Measurements from ENCODE around the gene LRRC4.

DNA sequence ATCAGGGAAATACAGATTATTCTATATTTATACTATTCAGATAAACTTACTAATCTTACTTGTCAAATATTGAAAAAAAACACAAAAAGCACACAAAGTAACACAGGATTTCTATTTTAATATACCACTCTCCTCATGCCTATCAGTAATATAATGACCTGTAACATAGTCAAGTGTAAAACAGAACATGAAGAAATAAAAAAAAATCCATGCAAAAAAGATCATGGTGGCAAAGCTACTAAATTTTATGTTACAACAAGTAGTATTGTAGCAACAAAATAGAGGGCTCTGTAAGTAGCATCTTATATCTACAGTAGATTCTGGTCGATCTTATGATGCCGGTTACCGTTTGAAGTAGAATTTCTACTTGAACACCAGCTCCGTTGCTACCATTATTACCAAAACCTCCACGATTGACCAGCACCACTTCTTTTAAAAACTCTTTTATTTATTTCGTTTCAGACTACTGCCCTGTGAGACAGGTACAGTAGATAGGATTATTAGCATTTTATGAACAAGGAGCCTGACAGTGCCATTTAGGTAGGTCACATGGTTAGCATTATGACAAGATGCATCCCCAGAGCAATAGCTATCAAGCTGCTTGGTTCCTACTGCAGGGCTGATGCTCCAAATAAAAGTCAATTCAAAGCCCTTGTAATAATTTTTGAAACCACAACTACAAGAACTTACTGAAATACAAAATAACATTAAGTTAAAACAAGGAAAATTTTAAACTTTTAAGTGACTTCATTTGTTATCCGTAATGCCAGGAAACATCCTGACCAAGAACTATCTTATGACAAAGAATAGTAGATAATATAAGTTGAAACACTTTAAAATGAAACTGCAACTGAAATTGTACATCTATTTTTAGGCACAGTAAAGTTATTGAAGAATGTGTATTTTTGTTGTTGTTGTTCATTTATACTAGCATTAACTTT, 2.2 kb downstream of the CPED1 start:
- PRO-cap, 2 experiments, result peak in 1 of 2 experiments; most common plus-strand start position 592 of the sequence (in 1)

GRCh38 chr7:121004221-121004639, 15.7 kb downstream of the CPED1 start:
- PRO-cap, 2 experiments, result no peak in any of the 2 experiments

GRCh38 chr7:121041531-121042301, 53.2 kb downstream of the CPED1 start:
- PRO-cap, 2 experiments, result no peak in any of the 2 experiments

- PRO-cap, 2 experiments, result peak in 1 of 2 experiments; most common minus-strand start chr7:121086073 (in 1)
Observed at GRCh38 chr7:121085831-121086623, 97.5 kb downstream of the CPED1 start.

DNA sequence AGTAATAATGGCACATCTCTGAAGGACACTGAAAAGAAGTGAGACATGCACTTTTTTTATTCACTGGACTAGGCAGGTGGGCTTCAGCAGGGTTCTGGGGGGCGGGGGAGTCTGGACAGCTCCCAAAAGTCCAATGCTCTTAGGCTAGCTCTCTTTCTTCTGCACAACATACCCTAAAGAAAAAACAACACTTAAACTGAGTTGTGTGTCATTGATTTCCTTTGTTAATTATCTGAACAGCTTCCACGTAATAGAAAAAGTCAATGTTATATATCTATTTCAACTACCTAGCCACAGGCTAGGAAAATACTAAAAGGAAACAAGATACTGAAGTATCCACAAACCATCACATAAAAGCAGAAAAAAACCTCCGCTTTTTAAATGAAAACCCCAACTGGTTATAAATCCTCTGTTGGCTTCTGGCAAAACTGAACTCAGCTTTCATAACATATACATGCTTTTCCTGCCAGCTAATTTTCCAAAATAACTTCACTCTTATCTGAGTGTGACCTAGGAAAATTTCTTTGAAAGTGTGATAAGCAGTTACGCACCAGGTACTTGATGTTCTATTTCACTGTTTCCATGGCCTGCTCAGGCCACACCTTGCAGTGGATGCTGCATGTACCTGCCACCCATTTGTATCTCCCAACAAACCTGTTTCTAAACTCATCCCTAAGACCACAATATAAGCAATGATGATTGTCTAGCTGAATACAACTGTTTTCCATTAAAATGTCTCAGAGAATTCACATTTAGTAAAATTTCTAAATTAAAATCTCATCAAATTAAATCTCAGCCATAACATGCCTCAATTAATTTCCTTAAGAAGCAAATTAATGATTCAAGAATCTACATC, 11.9 kb downstream of the FAM3C start:
- PRO-cap, 2 experiments, result no peak in any of the 2 experiments

DNA sequence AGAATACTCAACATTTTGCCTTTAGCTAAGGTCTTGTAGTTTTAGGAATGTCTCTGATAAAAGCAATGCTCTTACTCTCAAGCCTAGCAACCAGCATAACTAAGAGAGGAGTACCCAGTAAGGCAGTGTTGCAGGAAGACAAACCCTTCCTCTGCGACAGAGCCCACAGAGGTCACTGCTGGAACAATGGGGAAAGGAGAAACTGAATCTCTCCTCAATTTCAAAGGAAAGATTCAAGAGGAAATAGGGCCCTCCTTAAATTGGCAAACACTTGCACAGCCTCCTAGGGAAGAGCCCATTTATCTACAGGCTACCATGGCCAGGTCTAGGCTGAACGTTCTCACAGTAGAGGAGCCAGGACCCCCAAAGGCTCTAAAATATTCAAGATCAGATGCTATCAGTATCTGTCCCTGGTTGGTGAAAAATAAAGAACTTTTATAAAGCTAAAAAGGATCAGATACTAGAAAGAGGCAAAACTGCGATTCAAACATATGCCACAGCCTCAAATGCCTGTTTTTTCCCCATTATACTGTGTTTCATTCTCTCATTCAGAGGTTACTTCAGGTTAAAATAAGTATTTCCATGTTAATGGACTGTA, 38.0 kb downstream of the CADPS2 start:
- PRO-cap, 2 experiments, result peak in 2 of 2 experiments; most common plus-strand start position 302 of the sequence (in 1); most common minus-strand start position 101 of the sequence (in 2)

GRCh38 chr7:123431307-123431598, 103.1 kb downstream of the IQUB start:
- PRO-cap, 2 experiments, result no peak in any of the 2 experiments

DNA sequence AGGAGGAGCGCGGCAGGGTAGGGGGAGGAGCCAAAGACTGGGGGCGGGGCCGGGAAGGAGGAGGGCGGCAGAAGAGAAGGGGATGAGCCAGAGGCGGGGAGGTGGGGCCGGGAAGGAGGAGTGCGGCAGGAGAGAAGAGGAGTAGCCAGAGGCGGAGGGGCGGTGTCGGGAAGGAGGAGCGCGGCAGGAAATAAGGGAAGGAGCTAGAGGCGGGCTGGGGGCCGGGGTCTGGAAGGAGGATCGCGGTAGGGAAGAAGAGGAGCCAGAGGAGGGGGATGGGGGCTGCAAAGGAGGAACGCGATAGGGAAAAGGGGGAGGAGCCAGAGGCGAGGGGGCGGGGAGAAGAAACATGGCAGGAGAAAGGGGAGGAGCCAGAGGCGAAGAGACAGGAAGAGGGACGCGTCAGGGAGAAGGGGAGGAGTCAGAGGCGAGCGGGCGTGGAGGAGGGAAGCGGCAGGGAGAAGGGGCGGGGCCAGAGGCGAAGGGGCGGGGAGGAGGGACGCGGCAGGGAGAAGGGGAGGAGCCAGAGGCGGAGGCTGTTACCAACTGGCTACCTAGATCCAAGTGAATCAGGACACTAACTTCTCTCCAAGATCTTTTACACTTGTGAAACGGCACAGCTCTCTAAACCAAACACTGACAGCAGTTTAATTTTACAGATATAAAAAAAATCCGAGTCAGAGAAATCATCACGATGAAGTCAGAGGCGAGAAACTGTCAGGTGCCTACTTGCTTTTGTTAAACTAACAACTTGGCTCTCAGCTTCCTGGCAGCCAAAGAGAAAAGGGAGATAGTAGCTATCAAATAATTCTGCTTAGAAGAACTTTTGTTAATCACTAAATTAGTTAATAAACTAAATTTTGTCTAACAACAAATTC, 549 bp upstream of the IQUB start:
- PRO-cap, 2 experiments, result peak in 2 of 2 experiments; most common plus-strand start position 90 of the sequence (in 1); most common minus-strand start position 494 of the sequence (in 1)

- PRO-cap, 2 experiments, result no peak in any of the 2 experiments
Observed at GRCh38 chr7:123598766-123599232, 2.8 kb upstream of the ASB15 start.

DNA sequence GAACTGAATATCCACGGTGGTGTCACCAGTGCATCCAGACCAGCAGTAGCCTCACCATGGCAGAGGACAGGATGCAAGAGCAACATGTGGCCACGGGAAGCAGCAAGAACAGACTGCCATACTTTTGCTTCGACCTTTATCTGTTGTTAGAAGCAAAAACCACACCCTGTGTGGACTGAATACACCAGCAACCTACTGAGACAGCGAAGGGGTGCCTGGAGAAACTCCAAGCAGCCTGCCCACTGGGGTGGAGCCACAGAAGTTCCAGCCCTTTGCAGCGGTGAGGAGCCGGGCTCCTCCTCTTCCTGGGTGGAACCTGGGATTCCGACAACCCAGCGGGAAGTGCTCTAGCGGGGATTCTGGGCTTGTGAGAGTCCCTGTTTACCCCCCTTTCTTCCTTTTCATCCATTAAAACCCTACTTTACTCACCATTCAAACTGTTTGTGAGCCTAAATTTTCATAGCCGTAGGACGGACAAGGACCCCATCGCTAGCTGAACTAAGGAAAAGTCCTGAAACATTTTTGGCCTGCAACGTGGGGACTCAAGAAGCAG, 584.9 kb downstream of the GRM8 start:
- PRO-cap, 2 experiments, result no peak in any of the 2 experiments

- PRO-cap, 2 experiments, result no peak in any of the 2 experiments
Observed at GRCh38 chr7:127330256-127330601, 62.3 kb downstream of the ZNF800 start.

GRCh38 chr7:127371040-127371874, 21.3 kb downstream of the ZNF800 start:
- PRO-cap, 2 experiments, result no peak in any of the 2 experiments

DNA sequence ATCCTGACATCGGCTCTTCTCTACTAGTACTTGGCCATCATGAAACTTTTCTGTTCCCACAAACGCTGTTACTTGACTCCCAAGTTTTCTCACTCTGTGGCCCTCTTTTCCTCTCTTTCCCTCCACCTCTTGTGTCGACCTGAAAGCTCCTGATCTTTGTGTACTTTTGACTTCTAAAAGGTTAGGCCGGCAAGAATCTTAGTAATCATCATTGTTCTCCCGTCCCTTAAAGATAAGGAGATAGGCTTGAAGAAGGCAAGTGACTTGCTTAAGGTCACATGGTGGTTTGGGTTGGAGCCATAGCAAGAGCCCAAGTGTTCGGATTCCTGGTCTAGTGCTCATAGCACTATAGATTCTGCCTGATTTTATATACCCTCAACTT, 823 bp downstream of the SND1 start:
- PRO-cap, 2 experiments, result no peak in any of the 2 experiments

GRCh38 chr7:127668193-127668458, 16.1 kb downstream of the SND1 start:
- PRO-cap, 2 experiments, result no peak in any of the 2 experiments

DNA sequence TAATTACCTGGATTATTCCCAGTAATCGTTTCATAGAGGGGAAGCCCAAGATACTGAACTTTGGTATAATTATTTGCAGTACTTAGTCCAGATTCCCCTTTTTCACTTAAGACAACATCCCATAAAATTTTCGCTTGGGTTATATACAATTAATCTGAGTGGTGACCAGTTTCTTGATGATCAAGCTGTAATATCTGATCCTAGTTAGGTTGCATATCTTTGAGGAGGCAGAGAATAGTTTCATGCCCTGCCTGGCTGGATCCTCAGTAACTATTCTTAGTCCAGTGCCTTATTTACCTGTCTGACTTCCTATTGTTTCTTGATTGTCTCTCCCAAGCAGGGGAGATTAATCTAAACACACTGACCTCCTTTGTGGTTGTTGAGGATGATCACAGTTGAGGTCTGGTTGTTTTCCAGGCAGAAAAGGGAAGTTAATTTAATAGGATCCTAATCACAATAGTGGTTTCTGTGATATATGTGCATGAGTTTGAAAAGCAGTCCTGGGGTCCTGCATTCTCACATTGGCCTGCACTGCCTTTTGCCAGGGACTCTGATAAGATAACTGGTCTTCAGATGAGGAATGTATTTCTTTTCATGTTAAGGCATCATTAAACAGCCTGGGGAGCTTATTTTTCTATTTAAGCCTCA, 130.0 kb downstream of the SND1 start:
- PRO-cap, 2 experiments, result peak in 1 of 2 experiments; most common plus-strand start position 488 of the sequence (in 1)

DNA sequence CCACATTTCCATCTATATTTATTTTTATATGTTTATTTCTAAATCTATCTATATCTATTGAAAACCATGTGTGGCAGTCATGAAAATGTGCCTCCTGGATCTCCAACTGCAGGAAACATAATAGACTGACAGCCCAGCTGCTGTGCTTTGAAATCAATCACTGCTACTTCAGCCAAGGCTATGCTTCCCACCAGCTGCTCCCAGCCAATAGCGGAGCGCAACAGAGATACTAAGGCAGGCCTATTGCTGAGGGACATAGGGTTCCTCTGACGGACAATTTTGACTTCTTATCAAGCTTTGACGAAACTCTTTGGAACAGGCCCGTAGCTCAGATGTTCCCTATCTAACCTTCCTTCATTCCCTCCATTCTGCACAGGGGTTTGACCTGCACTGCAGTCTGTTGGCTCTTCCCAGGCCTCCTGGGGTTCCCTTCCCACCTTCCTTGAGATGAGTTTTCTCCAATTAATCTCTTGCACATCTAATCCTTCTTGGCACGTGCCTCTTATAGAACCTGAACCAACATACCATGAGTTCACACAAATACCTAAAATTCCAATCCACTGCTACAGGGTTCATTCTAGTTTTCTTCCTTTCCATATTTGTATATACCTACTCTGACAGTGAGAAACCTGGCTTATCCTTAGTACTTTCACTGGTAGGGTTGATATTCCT, 146.8 kb downstream of the LRRC4 start:
- PRO-cap, 2 experiments, result no peak in any of the 2 experiments

DNA sequence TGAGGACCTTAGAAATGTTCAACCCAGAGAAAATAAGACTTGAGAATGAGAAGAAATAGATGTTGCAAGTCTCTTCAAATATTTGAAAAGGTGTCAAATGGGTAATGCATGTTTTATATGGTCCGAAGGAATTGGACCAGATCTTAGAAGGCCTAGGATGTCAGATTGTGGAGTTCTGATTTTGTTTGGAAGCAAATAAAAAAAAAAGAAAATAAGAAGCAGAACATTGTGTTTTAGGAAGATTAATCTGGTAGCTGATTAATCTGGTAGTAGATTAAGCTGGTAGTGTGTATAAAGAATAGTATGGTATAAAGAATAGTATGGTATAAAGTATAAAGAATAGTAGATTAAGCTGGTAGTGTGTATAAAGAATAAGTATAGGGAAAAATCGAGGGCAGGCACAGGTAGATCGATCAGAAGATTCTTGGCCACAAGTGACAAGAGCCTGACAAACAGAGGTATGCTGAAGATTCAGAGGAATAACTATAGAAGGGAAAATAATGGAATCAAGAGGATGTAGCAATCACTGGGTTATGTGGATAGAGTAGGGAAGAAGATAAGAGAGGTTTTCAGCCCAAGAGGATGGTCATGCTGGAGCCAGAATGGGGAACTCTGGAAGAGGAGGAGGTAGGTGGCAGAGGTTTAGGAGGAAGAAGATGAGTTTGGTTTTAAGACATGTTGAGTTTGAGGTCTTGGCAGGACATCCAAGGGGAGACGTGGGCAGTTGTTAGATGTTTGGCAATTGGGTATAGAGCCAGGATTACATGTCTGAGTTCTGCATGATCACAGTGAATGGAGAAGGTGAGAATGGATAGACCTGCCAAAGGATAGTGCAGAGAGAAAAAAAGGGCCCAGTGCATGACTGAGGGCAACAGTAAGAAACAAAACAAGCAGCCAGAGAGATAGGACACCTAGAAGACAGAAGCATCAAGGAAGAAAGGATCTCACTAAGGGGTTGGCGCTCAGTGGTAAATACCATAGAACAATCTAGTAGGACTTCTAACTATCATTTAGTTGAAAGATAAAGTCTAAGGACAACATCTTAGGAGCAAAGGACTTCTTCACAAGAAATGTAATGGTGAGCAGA, 53.6 kb downstream of the LRRC4 start:
- PRO-cap, 2 experiments, result no peak in any of the 2 experiments

GRCh38 chr7:128028971-128029317, 2.3 kb downstream of the LRRC4 start:
- PRO-cap, 2 experiments, result no peak in any of the 2 experiments

DNA sequence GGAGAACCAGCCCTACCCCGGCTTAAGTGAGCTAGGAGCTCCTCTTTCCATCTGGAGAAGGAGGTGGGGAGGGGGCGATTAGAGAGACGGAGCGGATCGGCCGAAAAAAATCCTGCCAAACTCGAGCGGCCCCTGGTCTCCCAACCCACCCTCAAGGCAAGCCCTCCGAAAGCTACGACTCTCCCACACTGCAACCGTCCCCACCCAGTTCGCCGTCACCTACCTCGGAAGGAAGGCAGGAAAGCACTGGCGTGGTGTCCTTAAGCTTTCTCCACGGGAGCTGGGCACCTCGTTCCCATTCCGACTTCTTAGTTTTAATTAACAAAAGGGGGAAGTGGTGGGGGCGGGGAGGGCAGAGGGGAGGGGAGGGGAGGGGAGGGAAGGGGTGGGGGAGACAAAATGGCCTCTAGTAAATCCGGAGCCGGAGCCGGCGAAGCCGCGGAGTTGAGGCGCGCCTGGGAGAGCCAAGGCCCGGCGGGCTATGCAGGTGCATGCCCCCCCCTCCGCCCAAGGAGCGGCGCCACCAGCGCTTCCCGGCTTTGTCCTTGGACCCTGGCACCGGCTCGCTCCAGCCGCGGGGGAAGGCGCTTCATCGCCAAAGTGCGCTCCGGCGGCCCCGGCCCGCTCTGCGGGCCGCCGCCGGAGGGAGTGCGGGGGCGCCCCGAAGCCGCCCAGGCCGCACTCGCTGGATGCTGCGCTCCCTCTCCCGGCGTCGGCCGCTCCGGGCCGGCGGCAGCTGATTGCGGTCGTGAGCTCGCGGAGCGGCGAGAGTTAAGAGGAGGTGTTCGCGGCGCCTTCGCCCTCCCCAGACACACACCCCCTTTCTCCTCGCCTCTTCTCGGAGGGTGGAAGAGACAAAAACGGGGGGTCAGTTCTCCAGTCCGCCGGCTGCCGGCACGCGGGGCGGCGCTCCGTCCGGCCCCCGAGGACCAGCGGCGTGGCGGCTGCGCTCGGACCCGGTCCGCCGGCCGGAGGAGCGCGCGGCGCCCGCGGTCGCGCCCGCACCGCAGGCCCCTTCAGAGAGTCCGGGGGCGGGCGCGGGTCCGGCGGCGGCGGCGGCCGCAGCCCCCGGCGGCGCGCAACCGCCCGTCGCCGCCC, at the start of gene LRRC4:
TSS of gene LRRC4 (minus strand) at position 748 of the 1,098 bp plus-strand sequence.
- PRO-cap, 2 experiments, result peak in 1 of 2 experiments; most common plus-strand start position 424 of the sequence (in 1); most common minus-strand start position 307 of the sequence (in 1)

GRCh38 chr7:128031993-128032740, 930 bp upstream of the LRRC4 start:
- PRO-cap, 2 experiments, result peak in 2 of 2 experiments; most common plus-strand start chr7:128032183 (in 1); most common minus-strand start chr7:128032067 (in 1)